HGPS cell (cell line): ENCODE measurements around the genes APOBEC3H, MIEF1 and TNRC6B.

DNA sequence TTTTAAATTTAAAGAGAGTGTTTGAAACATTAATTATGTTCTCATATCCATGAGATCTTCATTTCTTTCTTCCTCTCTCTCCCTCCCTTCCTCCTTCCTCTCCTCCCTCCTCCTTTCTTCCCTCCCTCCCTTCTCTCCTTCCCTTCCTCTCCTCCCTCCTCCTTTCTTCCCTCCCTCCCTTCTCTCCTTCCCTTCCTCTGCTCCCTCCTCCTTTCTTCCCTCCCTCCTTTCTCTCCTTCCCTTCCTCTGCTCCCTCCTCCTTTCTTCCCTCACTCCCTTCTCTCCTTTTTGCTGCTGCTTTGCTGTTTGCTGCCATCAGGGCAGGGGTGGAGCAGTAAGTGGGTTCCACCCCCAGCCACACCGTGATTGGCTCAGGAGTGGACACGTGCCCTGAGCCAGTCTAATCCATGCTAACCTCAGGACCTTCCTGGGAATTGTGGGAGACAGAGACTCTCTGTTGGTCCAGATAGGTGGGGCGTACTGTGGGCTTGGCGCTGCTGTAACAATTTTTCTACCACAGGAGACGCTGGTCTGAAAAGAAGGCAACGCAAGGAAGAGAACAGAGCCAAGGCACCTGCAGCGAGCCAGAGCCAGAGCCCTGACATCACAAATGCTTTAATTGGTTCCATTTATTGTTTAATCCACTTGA, 33.7 kb upstream of the APOBEC3A start:
- RRBS = no CpG with 5 or more reads among the region's 7 CpGs

DNA sequence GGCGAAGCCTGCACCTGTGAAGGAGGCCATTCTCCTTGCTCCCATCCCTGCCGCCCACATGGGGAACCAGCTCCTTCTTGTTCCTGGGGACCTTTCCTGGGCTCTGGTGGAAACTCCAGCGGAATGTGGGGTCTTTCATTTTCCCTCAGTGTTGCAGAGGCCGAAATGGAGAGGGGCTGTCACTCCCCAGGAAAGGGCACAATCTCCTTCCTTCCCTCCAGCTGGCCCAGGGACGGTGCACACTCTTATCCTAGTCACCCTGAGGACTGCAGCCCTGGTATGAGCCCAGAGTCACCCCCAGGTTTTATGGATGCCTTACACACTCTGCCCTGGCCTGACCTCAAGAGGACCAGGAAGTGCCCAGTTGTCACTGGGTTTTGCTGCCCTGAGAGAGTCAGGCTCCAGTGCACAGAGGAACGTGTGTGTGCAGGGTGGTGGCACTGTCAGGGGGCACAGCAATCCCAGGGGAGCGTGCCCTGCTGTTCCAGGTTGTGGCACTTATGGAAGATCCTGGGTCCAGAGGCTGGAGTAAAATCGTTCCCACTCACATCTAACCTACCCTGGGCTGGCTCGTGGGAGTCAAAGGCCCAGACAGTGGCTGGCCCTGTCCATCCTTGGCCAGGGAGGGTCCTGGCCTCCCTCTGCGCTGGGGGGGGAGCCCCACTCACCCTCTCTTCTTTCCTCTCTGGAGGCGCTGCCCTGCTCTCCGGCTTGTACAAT, 7.5 kb downstream of the APOBEC3A start:
- RRBS = no CpG with 5 or more reads among the region's 12 CpGs

- RRBS = no CpG with 5 or more reads among the region's 16 CpGs
These were observed 10.7 kb downstream of the APOBEC3B start for GRCh38 chr22:38992591-38993551.

DNA sequence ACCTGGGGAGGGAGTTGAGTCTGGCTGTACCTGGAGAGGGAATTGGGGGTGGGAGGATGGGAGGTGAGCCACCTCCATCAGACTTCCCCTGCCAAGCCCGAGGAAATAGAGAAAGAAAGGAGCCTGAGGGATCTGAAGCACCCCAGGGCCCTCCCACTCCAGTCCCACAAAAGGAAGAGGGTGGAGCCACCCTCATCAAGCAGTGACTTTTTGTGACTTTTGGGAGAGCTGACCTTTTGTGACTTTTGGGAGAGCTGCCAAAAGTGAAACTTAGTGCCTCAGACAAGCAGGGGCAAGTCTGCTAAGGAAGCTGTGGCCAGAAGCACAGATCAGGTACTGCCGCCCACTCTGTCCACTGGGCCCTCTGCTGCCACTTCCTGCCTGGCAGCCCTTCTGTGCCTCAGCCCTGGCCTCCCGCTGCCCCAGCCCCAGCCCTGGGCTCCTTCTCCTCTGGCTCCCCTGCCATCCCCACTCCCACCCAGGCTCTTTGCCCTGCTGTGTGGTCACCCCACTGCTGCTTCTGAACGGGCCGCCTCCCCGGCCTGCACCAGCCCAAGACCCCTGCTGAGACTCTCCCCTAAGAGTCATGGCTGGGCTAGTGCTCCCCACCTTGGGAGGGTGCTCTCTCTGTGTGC, at the start of gene APOBEC3H:
TSS of gene APOBEC3H (plus strand) at position 234 of the 635 bp plus-strand sequence.
- RRBS = no CpG with 5 or more reads among the region's 6 CpGs

DNA sequence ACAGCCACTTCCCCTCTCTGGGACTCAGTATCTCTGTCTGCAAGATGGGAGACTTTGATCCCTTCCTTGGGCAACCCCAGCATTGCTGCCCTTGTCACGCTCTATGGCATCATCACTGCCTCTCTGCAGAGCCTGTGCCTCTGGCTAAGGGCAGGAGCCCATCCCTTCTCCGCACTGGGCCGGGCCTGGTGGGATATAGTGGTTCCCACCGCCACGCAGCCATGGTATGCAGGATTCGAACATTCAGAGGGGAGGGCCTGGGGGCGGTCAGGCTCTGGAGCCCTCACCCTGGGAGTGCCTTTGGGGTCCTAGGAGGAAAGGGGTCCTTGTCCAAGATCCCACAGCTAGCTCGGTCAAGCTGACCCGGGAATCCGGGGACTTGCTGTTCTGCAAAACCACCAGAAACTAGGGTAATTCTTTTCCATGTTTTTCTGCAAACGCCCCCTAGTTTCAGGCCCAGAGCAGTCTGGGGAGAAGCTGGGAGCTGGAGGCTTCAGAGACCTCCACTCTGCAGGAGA, 24.3 kb upstream of the CBX7 start:
- RRBS = no CpG with 5 or more reads among the region's 11 CpGs

GRCh38 chr22:39244121-39244788, 527 bp downstream of the PDGFB start:
- RRBS = 2% methylated on average over 41 of the region's 81 CpGs

DNA sequence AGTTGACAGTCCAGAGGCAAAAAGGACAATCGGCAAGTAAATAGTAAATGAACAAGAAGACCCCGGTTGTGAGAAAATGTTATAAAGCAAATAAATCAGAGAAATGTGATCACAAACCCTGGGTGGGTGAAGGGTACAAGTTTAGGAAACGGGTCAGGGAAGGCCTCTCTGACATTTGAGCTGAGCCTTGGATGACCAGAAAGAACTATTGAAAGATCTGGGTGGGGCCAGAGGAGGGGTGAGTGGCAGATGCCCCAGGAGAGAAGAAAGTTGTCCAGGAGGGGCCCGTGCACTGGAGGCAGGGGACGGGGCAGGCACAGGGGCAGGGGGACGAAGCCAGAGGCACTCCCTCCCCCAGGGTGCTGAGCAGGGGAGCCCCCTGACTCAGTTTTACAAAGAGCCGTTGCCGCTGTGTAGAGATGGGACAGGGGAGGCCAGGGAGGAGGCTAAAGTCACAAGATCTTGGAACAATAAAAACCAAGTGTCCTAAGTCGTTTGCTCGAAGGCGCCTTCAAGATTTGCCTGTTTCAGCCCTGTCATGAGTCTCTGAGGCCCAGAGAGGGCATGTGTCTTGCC, 10.8 kb upstream of the PDGFB start:
- RRBS = 37% methylated on average over 2 of the region's 11 CpGs

DNA sequence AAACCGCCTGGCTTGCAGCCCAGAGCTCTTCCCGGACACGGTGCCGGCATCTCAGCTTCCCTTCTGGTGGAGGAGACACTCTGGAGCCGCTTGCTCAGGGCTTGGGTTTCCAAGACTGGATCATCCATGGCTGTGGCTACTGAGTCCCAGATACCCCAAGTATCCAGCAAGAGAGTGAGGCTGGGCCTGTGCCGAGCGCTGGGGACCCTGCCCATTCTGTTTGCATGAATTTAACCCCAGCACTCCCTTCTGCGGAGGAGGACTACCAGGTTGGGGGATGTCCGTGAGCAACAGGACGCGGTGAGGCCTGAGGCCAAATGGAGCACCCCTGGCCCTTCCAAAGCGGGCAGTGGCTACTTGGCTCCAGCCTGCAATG, 33.5 kb upstream of the PDGFB start:
- RRBS = 60% methylated on average over 1 of the region's 12 CpGs

GRCh38 chr22:39286713-39287062, 32.7 kb downstream of the RPL3 start:
- RRBS = no CpG with 5 or more reads among the region's 6 CpGs

- RRBS = 17% methylated on average over 4 of the region's 32 CpGs
These were observed 19.4 kb downstream of the RPL3 start for GRCh38 chr22:39299670-39300853.

- RRBS = no CpG with 5 or more reads among the region's 11 CpGs
These were observed 6.4 kb downstream of the RPL3 start for GRCh38 chr22:39313031-39313470.

GRCh38 chr22:39352503-39352726, 2.6 kb downstream of the SYNGR1 start:
- RRBS = no CpG with 5 or more reads among the region's 5 CpGs

DNA sequence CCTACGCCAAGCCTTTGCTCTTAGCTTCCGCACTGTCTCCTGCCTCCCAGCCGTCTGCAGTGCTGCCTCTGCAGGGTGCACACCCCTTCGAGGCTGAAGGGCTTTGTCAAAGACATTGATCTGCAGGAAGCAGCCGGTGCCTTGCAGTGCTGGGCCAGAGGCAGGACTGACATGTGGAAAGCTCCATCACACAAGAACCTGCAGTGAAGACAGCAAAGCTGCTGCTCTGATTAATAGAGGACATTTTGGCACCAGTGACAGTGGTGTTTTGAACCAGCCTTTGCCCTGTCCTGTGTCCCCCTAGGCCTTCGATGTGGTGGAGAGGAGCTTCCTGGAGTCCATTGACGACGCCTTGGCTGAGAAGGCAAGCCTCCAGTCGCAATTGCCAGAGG, 16.9 kb downstream of the TAB1 start:
- RRBS = no CpG with 5 or more reads among the region's 9 CpGs

DNA sequence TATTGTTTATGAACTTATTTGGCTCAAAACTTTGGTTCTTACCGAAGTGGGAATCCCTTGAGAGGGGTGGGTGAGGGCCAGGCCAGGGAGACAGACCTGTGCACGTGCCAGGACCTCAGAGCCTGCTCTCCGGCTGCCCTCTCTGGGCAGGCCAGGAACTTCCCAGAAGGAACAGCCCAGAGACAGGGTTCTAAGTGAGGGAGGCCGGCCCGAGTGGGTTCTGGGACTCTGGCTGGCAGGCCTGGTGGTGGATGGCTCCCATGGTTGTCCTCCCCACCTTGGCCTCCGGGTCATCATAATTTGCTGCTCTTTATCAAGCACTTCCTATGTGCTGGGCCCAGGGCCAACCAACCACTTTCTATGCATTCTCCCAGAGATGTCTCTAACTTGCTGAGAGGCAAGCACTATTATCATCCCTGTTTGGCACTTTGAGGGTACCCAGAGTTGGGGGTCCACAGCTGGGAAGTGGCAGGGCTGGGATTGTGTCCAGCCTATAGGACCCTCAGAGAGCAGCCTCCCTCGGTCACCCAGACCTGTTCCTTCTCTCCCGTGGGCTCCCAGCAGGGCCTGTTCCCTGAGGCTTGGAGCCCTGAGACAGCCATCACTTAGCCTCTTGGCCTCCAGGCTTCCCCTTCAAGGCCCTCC, 6.2 kb downstream of the MGAT3 start:
- RRBS = 42% methylated on average over 4 of the region's 8 CpGs

GRCh38 chr22:39501951-39502456, at the start of gene MIEF1:
Gene MIEF1 (plus strand): TSS chr22:39502290.
- RRBS = 3% methylated on average over 20 of the region's 35 CpGs

DNA sequence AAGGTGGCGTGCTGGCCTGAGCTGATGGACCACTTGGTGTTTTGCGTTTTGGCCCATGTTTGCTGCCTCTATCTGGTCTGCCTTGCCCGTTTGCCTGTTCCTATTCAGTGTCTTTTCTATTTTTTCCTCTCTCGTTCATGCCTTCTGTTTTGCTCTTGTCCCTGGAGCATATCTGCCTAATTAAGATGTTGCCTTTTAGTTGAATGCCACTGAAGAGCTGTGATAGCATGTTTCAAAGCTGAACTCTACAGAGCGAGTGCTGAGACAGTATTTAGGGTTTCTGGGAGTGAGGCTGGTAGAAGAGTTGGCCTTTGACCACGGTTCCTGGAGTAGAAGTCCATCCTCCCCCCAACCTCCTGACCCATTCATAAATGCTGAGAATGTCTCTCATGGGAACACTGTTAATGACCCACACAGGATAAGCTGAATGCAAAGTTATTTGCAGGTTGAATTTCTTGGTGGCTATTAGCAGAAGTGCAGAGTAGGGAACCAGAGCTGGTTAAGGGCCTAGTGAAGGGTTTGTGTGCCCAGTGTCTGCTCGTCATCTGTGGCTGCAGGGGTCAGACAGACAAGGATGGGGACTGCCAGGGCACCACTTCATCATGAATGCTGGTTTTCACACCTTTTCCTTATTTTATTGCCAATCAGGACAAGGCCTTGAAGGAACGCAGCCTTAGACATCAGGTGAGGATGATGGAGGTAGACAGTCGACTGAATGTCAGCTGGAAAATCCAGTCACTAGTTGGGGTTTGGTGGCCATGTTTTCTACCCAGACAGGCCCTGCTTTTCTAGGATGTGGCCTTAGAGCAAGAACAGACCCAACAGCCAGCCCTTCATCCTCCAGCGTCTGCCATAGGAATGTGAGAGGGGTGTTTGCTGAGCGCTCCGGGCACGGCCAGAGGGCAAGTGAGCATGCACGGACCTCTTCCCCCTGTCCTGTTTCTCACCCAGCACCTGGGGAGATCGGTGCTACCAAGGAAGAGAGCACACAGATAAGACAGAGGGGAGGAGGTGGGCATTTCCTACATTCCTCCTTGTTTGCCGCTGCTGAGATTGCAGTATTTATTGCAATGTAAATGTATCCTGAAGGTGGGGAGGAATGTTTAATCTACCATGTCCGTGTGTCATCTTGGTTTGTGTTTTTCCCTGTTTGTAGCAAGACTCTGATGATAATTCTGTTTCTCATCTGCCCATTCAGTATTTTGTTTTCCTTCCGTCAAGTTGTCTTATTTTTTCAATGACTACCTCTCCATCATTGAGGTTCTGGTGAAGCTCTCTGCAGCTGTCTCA, 5.3 kb upstream of the ATF4 start:
- RRBS = no CpG with 5 or more reads among the region's 18 CpGs

DNA sequence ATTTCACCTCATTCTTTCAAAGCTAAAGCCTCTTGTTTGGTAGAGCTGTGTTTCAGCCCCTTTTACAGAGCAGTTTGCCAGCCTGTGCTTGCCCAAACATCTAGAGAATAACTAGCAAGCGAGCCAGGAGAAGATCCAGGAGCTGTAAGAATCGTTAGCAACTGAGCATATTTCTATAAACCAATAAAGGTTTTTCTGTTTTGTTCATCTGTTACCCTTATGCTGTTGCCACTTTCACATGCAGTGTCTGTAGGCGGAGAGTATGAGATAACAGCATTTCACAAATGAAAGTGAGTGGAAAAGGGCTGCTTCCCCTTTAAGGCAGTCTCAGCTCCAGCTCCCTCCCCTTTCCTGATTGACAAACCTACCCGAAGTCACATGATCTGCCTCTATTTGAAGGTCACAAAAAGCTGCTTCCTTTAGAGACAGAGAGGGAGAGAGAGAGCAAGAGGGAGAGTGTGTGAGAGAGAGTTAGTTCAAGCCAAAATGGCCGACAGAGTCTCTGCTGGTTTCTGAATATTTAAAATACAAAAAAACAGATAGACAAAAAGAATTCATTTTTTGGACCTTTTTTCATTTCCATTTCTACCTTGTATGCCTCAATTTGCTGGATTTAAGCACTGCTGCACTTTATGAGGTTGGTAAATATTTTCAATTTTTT, at the start of gene TNRC6B:
TSS of gene TNRC6B (plus strand) at position 422 of the 661 bp plus-strand sequence.
- RRBS = no CpG with 5 or more reads among the region's 5 CpGs

GRCh38 chr22:40181193-40181685, 3.5 kb downstream of the TNRC6B start:
- RRBS = no CpG with 5 or more reads among the region's 4 CpGs

- RRBS = no CpG with 5 or more reads among the region's 24 CpGs
These were observed 5.4 kb downstream of the TNRC6B start for GRCh38 chr22:40182746-40183989.